ENCODE measurements around a stretch of chr9.

GRCh38 chr9:89361747-89362226 is 43.5 kb downstream of the SECISBP2 start:
- RRBS, result no CpG with 5 or more reads among the region's 5 CpGs

DNA sequence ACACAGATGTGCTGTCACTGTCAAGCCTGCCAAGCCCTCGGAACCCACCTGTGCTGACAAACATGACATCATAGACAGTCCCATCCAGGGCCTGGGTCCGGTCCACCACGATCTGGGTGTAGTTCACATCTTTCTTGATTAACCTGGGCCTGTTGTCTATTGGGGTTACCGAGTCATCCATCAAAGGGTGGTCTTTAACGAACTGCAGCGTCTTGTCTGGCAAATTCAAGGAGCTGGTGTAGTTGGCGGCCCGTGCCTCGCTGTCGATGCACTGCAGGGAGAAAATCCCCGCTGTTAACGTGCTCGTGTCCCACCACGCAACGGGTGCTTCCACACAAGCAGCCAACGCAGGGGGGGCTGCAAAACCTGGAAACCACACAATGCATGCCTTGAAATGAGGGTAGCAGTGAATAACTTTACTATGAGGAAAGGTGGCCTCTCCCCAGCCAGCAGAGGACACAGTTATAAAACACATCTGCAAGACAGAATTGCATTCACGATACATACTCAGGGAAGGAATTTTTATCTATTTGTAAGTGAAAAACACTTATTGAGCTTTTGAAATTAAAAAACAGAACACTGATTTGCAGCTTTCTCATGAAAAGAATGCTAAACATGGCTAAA is 69.2 kb downstream of the SECISBP2 start:
- RRBS, result no CpG with 5 or more reads among the region's 17 CpGs

DNA sequence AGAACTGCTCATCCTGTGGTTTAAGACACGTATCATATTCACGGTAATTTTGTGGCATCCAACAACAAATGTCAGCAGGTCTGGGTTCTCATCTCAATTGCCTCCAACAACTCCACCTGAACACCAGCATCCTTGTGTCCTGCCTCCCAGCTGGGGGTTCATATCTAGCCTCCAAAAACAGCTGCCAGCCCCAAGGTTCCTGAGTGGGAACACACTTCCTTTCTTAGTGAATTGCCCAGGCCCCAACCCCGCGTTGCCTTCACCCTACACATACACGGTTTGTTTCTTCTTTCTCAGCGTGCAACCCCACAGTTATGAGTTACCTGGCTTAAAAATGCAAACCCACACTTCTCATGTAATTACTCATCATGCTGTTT is 77.9 kb downstream of the SEMA4D start:
- RRBS, result no CpG with 5 or more reads among the region's 6 CpGs

GRCh38 chr9:89444179-89444676 is 53.7 kb downstream of the SEMA4D start:
- RRBS, result no CpG with 5 or more reads among the region's 9 CpGs

- RRBS, result no CpG with 5 or more reads among the region's 6 CpGs
Measured at GRCh38 chr9:89654316-89654844, 49.6 kb downstream of the GADD45G start.

- RRBS, result no CpG with 5 or more reads among the region's 8 CpGs
Measured at GRCh38 chr9:89667720-89668114, 62.9 kb downstream of the GADD45G start.

GRCh38 chr9:89872762-89873368 is 268.1 kb downstream of the GADD45G start:
- RRBS, result no CpG with 5 or more reads among the region's 11 CpGs

- RRBS, result no CpG with 5 or more reads among the region's 10 CpGs
Measured at GRCh38 chr9:89884508-89885041, 279.8 kb downstream of the GADD45G start.

DNA sequence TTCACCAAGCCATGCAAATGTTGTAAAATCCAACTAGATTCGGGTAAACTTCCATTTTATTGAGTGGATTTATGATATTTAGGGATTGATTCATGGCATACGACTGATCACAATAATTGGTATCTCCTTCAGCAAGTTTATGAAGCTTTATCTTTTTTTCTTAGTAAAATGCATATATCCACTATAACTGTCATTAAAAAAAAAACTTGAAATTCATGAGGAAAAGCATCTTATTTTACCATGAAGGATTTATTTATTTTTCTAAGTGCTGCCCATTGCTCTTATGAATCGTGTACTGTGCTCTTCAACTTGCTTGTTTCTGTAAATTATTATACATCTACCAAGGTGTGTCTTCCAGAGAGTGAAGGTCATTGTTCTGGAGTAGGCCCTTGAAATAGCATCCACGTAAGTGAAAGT is 473.3 kb downstream of the DIRAS2 start:
- RRBS, result no CpG with 5 or more reads among the region's 4 CpGs

- RRBS, result no CpG with 5 or more reads among the region's 1 CpG
Measured at GRCh38 chr9:90859727-90859926, 58.0 kb downstream of the SYK start.

GRCh38 chr9:91035183-91036003 is 233.8 kb downstream of the SYK start:
- RRBS, result no CpG with 5 or more reads among the region's 16 CpGs

DNA sequence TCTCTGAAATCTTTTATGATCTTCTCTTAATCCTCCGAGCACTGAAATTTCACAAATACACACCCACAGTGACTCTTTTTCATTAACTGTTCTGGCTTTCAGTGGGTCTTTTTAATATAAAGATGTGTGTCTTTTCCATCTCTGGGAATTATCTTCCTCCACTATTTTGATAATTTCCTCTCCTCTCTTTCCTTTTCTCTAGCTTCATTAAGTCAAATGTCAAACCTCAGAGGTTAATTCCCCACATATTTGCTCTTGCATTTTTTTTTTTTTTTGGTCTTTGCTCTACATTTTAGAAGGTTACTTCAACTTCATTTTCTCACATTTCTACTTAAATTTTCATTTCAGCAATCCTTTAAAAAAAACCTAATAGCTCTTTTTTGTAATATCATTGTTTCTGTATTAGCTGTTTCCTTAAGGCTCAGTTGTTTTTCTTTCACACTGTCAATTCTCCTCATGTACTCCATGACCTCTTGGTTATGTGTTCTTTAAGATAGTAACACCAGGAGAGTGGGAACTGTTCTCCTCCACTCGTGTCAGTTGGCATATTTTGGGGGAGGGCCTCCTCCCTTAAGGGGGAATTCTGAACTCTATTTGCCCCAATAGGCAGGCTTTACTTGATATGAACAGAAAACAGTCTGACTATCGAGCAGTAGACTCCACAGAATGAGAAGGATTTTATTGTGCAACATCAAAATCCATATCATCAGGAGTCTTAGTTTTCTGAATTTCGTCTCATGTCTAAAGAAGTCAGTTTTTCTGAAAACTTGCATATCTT is 96.5 kb downstream of the AUH start:
- RRBS, result no CpG with 5 or more reads among the region's 4 CpGs

- RRBS, result no CpG with 5 or more reads among the region's 7 CpGs
Measured at GRCh38 chr9:91318104-91319208, 43.3 kb downstream of the AUH start.

DNA sequence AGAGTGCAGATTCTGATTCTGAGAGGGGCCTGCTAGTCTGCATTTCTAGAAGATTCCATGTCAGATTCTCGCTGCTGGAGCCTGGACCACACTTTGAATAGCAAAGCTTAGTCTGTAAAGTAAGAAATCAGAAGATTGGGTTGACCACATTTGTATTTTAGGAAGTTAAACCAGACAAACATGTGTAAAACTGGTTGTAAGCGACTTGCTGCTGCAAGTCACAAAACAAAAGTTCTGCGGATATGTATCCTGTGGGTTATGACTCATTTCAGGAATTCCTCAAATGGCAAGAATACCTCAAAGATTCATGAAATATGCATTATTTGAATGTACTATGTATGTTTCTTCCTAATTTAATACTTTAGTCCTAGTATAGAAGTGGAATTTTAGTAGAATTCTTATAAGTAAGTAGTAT is 27.9 kb downstream of the NFIL3 start:
- RRBS, result no CpG with 5 or more reads among the region's 3 CpGs

- RRBS, result no CpG with 5 or more reads among the region's 5 CpGs
Measured at GRCh38 chr9:91409147-91409757, 14.4 kb downstream of the NFIL3 start.

DNA sequence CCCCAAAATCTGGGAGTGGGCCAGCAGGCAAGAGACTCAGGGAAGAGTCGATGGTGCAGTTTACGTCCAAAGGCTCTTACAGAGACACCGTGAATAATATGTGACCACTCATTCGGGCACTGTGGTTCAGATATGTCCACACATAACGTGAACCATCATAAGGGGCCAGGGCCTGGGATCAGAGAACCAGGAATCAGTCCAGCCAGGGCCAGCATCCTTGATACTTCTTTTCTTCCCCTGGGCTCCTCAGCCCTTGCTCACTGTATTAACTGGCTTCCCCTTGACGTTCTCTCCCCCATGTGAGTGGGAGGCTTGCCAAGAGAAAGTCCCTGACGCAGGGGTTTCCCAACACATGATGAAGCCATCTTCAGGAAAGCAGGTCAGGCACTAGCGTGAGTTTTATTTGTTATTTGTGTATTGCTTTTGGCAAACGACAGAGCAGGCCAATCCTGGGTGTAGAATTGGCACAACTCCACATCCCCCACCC is 165.4 kb upstream of the NFIL3 start:
- RRBS, result no CpG with 5 or more reads among the region's 9 CpGs

DNA sequence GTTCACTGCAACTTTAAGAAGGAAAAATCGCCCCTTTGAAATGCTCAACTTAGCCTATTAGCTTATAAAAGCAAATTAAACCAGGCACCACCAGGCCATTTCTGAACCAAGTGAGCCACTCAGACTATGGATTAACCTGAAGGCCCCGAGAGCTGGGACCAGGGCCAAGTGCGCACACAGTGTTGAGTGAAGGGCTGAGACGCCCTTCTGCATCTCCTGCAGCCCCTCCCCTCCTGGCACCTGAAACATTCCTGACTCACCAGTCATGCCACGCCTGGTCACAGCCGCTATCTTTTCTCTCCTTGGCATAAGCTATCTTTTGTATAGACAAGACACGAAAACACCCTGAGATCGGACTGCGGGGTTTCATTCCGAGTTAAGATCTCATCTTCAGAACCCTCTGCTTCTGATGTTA is 111.8 kb downstream of the ROR2 start:
- RRBS, result no CpG with 5 or more reads among the region's 10 CpGs

DNA sequence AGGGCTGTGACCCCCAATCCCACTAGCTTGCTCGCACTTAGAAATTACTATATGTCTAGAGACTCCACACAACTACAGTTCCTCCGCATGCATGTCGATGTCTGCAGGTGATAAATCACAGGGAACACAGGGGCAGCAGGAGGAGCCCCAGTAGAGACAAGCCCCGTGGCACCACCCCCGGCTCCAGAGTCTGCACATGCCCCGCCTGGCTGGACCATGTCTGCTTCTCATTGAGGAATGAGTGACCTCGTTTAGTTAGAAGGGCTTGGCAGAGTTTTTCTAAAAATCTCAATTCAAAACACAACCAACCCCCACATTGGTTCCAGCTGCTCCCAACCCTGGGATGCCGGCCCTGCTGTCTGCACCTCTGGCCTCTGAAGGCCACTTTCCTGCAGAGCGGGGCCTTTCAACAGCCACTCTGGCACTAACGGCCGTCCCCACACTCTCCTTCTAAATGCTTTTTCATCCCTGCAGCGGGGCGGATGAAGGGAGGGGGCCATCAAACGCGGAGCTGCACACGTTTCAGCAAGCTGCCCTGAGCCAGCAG is 106.4 kb downstream of the ROR2 start:
- RRBS, result no CpG with 5 or more reads among the region's 16 CpGs

GRCh38 chr9:91933822-91934361 is 16.1 kb downstream of the ROR2 start:
- RRBS, result no CpG with 5 or more reads among the region's 6 CpGs

DNA sequence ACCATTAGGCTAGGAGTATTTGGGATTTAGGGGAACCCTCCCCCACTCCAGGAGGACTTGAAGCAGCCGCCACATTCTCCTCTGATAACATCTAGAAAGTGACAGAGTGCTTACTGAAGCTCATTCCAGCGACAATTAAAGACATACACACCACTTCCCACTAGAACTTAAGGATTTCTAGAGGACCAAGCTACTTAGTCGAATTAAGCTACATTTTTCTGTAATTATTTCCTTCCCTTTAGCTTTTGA is 4.7 kb downstream of the ROR2 start:
- RRBS, result no CpG with 5 or more reads among the region's 3 CpGs